Foreskin keratinocyte (primary cell): ENCODE measurements around the gene MIA2.

DNA sequence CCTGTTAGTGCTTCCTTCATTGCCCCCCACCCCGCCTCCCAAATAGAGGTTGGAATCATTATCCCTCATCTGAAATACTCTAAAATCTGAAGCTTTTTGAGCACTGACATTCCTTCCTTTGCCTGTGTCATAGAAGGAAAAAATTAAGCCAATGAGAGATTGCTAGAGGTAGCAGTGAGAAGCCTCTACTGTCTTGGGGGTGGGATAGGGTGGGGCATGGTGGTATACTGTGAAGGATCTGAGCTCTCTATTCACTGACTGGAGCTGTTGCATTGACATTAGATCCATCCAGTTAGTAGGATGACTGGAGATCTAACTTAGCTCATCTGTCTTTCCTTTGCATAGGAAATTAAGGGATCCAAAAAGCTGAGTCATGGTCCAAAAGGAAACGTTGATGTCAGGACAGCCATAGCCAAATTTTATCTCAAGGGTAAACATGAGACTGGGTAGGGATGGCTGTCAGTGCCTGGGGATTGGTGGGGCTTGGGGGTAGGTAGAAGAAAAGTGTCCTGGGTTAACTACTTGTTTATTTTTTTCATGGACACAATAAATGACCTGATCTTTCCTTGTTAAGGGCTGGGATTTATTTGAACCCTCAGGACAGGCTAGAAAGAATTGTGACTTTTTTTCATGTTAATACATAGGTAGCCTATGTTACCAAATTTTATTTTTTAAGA is 4.5 kb downstream of the FAM177A1 start:
- RAMPAGE, total RNA, result no peak

DNA sequence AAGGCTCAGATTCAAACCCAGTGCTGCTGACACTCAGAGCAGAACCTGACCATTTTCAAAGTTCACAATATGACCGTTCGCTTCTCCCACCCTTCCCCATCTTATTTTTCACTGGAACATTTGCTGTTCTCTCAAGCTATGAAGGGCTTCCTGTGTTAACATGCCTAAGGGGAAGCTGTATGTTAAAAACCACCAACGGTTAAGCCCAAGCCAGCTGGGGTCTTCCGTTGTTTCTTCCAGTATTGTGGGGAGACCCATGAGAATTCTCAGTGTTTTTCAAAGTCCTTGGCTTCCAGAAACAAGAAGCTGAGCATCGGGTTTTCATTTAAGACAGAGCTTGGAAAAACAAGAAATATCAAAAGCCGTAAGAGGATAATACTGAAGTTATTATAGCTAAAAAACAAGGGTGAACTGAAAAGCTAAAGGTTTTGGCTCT is 6.0 kb upstream of the PSMA6 start:
- RAMPAGE, total RNA, result no peak

- RAMPAGE, total RNA, result no peak
Measured at GRCh38 chr14:35287204-35288161, 4.7 kb upstream of the PSMA6 start.

DNA sequence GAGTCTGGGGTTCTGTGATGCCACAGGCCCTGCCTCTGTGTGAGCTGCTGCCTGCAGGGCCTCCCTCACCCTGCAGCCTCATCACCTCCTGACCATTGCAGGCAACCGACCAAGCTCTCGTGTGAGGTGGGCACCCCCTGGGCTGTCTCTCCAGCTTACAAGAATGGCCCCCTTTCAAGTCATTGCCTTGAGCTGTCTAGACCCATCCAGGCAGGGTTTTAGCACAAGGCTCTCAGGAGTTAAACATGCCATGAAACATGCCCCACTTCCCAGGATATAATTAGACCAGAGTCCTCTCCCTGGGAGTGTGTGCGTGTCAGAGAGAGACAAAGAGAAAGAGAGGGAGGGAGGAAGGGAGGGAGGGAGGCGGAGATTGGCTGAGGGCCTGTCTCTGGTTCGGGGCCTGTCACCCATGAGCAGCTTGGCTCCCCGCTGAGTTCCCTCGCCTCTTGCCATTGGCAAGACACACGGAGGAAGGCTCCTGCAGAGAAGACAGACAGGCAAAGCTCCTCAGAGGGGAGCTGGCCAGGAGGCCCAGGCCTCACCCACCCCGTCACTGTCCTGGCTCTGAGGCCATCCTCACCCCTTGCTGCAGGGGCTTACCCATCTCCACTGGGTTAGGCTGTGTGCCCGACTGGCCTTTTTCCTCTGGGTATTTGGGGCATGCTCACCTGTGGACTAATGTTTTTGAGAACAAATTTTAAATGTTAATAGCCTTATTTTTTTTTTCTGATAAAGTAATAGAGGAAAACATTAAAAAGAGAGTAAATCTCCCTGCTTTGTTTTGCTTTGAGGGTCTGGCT is 19.0 kb downstream of the NFKBIA start:
- RAMPAGE, total RNA, result no peak

- RAMPAGE, total RNA, result no peak
Measured at GRCh38 chr14:35398084-35398801, 6.3 kb downstream of the NFKBIA start.

DNA sequence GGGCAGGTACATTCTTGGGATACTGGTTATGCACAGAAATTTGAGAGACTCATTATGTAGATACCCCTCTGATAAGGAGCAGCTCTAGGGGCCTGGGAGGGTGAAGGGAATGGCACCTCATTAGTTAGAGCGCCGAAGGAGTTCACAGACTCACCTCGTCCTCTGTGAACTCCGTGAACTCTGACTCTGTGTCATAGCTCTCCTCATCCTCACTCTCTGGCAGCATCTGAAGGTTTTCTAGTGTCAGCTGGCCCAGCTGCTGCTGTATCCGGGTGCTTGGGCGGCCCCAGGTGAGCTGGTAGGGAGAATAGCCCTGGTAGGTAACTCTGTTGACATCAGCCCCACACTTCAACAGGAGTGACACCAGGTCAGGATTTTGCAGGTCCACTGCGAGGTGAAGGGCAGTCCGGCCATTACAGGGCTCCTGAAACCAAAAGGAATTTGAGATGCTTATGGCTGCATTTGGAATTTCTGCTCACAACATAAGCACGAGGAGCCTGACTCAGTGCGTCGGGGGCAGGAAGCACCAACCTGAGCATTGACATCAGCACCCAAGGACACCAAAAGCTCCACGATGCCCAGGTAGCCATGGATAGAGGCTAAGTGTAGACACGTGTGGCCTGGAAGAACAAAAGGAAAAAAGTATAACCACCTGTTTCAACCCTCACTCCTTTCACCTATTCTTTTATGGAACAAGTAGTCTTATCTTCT is 2.2 kb downstream of the NFKBIA start:
- RAMPAGE, total RNA, result no peak

DNA sequence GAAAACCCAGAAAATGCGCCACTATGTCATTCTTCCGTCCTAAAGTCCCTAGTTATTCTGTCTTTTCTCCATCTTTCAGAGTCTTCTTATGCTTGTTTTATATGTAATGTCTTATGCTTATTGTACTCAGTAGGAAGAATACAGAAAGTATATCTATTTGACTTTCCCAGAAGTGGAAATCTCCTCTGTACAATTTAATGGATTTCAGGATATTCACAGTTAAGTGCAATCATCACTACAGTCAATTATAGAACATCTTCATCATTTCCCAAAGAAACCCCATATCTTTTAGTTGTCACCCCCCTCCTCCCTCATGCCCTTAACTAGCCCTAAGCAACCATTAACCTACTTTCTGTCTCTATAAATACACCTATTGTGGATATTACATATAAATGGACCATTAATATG is 67.7 kb downstream of the INSM2 start:
- RAMPAGE, total RNA, result no peak

DNA sequence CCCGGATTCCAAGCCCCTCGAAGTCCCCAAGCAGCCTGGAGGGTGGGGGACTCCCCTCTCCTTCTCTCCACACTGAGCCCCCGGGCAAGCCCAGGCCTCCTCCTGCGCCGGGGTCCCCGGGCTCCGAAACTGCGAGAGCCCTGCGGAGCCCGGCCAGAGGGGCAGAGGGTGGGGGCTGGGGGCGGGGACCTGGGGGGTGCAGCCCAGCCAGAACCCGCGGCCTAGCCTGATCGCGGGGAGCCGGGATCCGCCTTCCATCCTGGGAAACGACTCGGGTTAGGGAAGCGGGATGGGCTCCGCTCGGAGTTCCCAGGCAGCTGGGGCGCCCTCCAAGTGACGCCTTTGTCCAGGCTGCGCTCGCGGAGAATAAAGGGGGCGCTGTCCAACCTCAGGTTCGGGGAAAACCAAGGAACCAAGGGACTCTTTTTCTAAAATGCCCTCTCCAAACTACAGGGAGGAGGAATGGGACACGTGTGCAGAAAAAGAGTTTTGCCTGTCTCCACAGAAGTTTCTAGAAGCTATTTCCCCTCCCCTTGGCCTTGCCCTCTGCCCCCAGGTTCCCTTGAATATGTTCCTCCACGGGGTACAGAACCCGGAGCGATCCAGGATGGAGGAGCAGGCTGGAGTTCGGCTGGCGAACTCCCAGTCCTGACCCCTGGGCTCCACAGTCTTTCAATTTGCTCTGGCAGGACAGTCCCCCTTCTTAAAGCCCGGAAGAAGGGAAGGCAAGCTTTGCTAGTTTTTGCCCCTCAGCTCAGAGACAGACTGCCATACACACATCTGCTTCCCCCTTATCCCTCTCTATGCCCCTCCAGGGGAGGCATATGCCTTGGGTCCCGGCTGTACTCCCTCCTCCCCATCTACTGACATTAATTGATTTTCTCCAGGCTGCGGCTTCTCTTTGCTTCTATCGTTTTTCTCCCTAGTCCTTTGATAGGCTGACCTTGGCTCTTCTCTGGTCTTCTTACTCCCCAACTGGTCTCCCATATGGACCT is 13.9 kb downstream of the NKX2-1 start:
- RAMPAGE, total RNA, result no peak

DNA sequence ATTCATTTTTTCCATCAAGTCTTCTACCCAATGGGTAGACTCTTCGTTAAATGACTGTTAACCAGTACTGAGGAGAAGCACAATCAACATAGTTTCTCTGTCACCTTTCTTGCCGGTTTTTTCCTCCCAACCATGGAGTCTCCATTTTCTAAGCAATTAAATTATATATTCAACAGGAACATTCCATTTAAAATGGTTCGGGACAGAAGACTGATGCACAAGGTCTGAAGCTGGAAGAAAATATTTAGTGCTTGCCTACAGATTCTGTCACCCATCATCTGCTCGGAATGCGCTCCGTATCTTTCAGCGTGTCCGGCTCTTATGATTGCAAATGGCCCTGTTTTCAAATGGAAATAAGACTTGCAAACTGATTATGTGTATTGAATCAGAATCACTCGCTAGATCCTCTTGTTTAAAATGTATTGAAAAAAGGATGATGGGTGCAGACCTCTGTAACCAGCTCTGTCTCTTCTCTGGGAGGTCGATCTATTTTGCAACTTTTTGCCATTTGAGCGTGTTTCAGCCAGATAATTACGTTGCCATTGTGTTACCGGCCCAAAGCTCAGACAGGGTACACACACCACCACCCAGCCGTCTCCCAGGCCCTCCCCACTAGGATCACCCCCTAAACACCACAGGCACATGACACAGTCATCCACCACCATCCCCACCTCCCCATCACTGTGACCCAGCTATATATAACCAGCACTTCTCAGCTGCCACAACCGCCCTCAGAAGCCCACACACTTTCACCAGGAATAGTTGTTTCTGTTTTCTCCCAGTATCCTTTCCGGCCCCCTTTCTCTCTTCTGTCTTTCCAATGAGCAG is 10.9 kb downstream of the NKX2-1 start:
- RAMPAGE, total RNA, result no peak

DNA sequence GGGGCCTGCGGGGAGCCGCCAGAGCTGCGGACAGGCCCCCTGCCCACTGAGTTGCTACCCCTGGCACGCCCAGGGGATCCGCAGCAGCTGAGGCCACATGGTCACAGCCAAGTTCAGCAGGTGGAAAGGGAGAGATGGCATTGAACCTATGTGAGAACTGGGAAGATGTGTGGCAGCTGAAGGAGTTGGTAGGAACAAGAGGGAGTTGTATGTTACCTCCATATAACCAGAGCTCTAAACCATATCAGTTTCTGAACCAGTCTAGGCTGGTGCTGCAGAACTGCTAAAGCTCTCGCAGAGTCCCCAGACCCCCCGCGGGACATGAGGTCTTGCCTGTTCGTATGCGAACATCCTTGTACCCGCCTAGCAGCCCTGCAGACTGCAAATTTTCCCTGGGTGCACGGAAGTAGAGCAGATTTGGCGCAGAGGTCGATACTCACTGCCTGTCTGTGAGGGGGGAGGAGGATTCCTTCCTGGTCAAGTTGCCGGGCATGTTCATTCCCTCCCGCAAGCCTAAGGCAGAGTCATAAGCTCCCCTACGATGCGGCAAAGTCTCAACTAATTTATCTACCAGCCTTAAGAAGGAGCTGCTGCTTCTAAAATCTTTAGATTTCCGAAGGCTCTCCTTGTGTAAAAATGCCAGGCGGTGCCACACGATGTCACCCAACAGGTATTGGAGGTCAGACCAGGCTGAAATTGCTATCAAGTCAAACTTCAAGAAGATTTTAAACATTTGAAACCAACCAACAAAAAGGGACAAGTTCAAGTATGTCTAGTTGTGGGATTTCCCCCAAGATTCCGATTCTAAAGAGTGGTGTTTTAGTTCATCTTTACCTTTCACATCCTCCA is 1.8 kb upstream of the PAX9 start:
- RAMPAGE, total RNA, result no peak

DNA sequence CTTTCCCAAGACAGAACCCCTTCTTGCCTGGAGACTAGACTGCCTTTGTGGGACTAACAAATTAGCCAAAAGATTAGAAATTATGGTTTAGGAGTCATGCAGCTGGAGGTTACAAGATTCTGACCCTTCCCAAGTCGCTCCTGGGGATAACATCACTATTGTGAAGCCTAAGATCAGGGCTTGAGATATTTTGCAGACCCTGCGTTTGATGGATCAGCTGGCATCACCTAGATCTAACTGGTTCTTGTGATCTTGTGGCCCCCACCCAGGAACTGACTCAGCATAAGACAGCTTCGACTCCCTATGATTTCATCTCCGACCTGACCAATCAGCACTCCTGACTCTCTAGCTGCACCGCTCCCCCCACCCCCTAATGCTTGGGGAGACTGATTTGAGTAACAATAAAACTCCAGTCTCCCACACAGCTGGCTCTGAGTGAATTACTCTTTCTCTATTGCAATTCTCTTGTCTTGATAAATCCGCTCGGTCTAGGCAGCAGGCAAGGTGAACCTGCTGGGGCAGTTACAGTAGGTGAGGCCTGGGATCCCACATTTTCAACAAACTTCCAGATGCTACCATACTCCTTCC is 4.8 kb downstream of the SLC25A21 start:
- RAMPAGE, total RNA, result no peak

GRCh38 chr14:37246991-37247460 is 49.3 kb downstream of the MIPOL1 start:
- RAMPAGE, total RNA, result no peak

- RAMPAGE, total RNA, result no peak
Measured at GRCh38 chr14:37399497-37400033, 195.5 kb downstream of the FOXA1 start.

DNA sequence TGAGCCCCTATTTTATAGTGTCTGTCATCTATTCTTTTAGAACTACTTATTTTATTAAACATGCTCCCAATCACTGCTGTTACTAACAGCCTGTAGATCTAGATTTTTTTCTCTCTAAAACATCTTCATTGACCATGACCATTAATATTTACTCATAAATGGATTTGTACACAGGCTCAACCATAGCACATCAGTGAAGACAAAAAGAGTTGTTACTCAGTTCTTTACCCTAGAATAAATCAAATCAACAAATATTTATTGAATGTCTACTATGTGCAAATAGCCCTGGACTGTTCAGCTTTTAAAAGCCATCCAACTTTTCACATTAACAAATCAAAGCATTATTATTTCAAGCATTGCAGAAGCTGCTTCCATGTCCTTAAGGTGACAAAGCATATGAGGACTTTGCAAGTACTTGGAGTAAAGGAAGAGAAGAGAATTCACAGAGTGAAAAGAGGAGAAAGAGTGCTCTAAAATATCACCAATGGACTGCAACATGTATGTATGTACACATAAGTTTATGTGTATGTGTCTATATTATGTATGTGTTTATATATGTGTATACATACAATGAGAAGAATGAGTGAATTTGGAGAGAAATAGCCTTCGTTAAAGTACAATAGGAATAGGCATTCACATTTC is 31.1 kb downstream of the FOXA1 start:
- RAMPAGE, total RNA, result no peak

GRCh38 chr14:37649163-37649754 is 53.8 kb downstream of the TTC6 start:
- RAMPAGE, total RNA, result no peak

- RAMPAGE, total RNA, result no peak
Measured at GRCh38 chr14:37865257-37865607, 269.8 kb downstream of the TTC6 start.

GRCh38 chr14:38330650-38330878 is 74.7 kb upstream of the CLEC14A start:
- RAMPAGE, total RNA, result no peak

DNA sequence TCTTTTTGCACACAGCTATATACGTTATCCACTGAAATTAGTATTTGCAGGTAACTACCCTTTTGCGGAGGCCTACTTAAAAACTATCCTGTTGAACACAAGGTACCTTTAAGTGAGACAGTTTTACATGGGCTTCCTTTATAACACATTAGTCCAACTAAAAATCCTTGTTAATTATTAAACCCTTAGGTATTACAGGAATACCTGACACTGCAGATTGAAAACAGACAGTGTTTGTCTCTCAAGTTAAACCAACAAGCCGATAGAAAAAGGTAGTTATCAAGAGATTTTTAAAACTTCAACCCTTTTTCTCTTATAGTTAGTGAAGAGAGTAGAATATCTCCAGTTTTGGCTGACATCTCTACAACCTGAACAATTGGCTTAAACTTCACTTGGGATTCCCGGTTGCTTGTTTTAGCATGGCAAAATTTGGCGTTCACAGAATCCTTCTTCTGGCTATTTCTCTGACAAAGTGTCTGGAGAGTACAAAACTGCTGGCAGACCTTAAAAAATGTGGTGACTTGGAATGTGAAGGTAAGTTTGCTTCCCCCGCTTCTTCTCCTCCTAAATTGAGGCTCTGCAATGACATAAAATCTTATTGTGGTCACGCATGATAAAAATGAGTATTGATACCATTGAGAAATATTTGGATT is at the start of gene MIA2:
MIA2 (plus strand) TSS at position 220 of the 653 bp plus-strand sequence.
- RAMPAGE, total RNA, result no peak

DNA sequence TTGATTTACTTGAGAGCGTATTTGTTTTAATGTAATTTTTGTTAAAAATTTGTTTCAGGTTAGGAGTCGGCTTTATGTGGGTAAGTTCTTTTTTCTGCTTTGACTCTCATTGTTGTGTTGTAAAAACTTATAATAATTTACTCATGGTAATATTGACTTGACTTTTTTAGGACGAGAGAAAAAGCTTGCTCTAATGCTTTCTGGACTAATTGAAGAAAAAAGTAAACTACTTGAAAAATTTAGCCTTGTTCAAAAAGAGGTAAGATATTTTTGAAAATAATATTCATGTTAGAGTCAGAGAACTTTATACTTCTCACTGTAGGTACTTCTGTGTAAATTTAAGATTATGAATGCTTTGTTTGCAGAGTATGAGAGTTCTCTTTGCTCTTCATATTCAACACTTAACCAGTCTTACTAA is 45.6 kb downstream of the MIA2 start:
- RAMPAGE, total RNA, result no peak

- RAMPAGE, total RNA, result no peak
Measured at GRCh38 chr14:39431139-39432048, 839 bp downstream of the FBXO33 start.